Measurements from ENCODE around the genes TEX101, PHLDB3, ZNF428, ZNF404, ZNF222, ZNF234 and ZNF229.

DNA sequence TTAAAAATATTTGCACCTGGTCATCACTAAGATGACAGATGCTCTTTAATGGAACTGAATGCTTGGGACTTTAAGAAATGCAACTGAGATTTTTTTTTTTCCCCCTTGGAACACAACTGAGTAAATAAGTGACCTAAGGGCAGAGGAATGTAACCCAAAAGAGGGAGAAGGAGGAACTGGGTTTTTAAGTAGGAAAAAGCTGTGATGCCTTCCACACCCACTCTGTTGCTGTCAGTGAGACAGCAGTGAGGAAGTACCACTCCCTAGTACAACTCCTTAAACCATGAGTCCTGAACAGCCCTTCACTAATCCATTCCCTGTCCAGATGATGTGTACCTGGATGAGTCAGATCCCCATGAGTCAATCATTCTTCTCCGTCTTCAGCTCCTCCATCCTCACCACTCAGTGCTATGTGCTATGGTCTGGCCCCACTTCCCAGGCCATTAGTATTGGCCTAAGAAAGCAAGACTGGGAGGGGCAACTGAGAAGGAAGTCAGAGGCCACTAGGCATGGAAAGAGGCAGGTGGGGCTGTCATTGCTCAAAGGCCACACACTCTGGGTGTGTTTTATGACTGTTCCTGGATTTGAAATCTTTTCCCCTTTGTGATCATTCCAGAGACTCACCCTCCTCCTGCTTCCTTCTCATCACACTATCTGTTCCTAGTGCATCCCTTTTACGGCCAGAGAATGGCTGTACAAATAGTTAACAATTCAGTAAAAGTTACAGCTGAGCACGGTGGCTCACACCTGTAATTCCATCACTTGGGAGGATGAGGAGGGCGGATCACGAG, 13.0 kb upstream of the CXCL17 start:
- PRO-cap: no peak

- PRO-cap: unidirectional peak, minus-strand start at chr19:42462105
These were observed 18.9 kb upstream of the CXCL17 start for GRCh38 chr19:42461501-42462204.

GRCh38 chr19:42466225-42467588, 24.0 kb upstream of the CXCL17 start:
- PRO-cap: bidirectional peak, plus-strand start at chr19:42466769, minus-strand start at chr19:42466642

- PRO-cap: no peak
These were observed 30.3 kb upstream of the CEACAM1 start for GRCh38 chr19:42558691-42558940.

DNA sequence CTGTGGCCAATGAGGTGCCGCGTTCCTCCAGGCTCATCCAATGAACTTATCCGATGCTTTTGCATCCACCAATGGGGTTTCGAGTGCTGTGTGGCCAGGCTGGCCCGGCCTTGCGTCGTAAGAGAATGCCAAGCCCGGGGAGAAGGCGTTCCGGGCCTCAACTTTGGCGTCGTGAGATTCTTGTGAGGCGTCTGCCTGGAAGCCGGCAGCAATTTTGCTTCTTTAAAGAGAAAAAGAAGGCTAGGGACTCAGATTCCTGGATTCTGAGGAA, at the start of gene TEX101:
TEX101 (plus strand) TSS at position 120 of the 271 bp plus-strand sequence.
- PRO-cap: no peak

DNA sequence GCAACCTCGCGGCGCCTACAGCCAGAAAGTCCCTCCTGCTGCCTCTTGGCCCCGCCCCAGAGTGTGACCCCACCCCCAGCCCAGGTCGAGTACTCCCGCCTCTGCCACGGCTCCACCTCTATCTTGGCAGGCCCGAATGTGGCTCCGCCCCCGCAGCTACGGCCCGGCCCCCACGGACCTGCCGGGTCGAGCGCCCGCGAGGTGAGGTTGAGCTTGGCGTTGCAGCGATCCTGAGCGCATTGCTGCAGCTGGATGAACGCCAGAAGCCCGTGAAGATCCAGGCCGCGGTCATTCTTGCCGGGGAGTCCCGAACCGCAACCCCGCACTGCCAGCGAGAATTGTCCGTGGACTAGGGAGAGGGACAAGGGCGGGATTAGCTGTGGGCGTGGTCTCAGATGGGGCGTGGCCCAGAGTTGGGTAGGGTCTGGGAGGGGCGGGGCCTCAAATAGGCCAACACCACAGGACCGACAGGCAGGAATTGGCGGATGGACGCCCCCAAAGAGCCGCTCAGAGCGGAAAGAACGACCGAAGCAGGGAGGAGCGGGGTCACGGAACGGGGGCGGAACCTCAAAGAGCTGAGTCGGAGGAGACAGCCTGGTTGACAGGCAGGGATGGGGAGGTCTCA, 1.9 kb downstream of the LYPD3 start:
- PRO-cap: unidirectional peak, plus-strand start at position 237 of the sequence; bidirectional peak, plus-strand start at position 513 of the sequence, minus-strand start at position 340 of the sequence

DNA sequence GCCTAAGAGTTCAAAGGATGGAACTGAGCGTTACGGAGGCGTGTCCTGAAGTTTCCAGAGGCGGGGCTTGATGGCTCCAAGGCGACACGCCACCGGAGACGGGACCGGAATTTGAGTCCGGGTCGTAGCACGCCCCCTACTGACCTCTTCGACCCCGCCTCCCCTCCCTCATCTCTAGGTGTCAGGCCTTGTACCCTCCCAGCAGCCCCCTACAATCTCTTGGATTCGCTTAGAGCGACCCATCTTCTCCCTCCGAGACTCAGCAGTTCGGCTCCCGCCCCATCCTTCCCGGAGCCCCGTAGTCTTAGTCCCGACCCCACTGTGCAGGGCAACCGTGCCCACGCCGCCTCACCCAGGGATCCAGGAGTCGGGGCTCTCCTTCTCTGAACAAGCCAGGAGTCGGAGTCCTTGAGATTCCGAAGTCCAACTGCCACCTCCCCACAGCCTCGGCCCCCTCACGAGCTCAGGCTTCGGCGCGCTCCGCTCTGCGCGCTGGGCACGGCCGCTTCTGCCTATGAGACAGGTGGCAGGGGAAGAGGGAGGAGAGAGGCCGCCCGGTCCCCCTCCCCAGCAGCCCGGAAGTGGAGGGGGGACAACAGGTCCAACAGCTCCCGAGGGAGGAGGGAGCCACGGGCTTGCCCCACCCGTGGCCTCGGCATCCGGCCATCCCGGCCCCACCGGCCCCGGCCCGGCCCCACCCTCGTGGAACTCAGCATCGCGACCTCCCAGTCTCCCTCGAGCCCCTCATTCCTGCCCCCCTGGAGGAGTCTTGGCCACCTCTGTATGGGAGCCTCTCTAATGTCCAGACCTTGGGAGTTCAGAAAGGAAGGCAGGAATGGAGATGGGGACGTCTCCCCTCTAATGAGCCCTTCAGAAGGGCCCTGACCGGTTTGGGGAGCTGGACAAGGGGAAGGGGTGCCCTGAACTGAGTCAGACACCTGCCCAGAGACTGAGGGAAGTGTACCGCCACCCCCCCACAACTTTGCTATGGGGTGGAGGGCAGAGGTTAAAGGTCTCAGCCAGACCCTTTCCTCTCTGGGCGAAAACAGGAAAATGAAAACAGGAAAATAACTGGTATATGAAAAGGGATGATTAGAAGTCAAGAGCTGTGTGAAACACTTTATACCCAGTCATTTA, at the start of gene PHLDB3:
PHLDB3 (minus strand) TSS at position 510 of the 1,137 bp plus-strand sequence.
- PRO-cap: no peak

DNA sequence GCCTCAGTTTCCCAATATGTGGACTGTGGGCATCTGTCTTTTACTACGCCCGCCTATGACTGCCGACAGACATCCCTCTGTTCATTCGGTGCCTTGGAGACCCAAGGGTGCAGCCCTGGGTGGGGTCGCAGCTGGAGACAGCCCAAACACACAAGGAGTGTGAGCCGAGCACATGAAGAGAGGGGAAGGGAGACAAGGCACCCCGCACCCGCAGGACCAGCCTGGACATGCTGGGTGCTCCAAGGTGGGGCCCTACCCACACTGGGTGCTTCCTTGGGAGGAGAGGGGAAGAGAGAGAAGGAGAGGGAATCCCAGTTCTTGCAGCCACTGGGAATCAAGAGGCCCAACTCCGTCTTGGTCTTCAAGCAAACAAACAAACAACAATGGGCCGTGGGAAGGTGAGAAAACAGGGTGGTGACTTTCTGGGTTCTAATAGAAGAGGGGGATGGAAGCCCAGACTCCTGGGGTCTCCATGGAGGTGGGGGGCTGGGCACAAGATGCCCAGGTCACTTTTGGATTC, 981 bp downstream of the PINLYP start:
- PRO-cap: no peak

GRCh38 chr19:43579912-43580270, 4.3 kb downstream of the PINLYP start:
- PRO-cap: no peak

GRCh38 chr19:43618644-43619766, at the start of gene ZNF428:
ZNF428 (minus strand) TSS chr19:43619629.
- PRO-cap: bidirectional peak, plus-strand start at chr19:43619108, minus-strand start at chr19:43619000; bidirectional peak, plus-strand start at chr19:43619691, minus-strand start at chr19:43619585

DNA sequence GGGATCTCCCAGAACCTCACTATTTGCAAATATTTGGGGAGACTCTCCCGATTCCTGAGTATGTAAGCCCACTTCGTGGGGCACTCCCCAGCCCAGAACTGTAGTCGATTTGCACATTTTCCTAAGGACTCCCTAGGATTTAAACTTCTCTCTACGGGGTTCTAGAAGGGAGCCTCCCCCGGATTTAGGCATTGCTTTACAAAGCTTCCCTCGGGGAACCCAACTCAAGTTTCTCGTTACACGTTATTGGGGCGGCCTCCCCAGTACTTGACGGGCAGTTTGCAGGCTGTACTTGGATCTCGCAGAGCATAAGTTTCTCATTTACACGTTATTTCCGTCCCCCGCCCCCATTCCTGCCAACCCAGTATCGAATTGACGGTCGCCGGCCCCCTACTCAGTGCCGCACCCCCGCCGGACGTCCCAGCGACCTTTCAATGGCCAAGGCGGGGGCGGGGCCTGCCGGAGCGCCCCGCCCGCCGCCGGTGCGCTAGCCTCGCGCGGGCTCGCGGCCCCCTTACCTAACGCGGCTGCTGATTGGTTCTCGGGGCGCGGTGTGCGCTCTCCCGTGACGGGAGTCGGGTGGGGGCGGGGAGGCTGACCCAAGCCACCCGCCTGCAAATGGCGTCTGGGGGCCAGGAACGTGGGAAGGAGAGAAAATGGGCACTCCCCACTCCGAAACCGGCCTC, 483 bp downstream of the SMG9 start:
- PRO-cap: bidirectional peak, plus-strand start at position 617 of the sequence, minus-strand start at position 436 of the sequence

- PRO-cap: unidirectional peak, minus-strand start at chr19:43756856
These were observed 1.8 kb upstream of the SMG9 start for GRCh38 chr19:43756509-43757098.

- PRO-cap: no peak
These were observed 6.5 kb downstream of the KCNN4 start for GRCh38 chr19:43773964-43774953.

- PRO-cap: no peak
These were observed 1.6 kb downstream of the KCNN4 start for GRCh38 chr19:43779093-43779751.

DNA sequence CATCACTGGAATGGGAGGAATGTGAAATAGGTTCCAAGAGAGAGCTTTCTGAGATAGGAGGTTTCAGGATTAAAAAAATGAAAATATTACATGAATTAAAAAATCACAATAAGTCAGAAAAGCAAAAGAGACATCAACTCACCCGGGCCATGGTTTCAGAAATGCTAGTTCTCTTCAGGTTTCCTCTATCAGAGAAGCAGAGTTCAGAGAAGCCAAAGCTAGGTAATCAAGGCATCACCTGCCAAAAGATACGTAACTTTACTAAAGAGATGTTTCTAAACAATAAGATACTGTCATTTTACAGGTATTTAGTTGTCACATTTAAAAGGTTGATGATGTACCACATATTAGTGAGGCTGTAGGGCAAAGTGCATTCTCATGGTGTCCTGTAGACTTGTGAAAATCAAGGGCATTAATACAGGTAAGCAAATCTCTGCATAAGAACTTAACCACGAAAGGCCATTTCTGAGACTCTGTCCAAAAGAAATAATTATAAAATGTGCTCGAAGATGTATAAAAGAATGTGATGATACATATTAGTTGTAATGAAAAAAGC, at the start of gene ZNF404:
ZNF404 (minus strand) TSS at position 151 of the 556 bp plus-strand sequence.
- PRO-cap: no peak

- PRO-cap: no peak
These were observed 7.8 kb downstream of the ZNF230 start for GRCh38 chr19:44010254-44011218.

DNA sequence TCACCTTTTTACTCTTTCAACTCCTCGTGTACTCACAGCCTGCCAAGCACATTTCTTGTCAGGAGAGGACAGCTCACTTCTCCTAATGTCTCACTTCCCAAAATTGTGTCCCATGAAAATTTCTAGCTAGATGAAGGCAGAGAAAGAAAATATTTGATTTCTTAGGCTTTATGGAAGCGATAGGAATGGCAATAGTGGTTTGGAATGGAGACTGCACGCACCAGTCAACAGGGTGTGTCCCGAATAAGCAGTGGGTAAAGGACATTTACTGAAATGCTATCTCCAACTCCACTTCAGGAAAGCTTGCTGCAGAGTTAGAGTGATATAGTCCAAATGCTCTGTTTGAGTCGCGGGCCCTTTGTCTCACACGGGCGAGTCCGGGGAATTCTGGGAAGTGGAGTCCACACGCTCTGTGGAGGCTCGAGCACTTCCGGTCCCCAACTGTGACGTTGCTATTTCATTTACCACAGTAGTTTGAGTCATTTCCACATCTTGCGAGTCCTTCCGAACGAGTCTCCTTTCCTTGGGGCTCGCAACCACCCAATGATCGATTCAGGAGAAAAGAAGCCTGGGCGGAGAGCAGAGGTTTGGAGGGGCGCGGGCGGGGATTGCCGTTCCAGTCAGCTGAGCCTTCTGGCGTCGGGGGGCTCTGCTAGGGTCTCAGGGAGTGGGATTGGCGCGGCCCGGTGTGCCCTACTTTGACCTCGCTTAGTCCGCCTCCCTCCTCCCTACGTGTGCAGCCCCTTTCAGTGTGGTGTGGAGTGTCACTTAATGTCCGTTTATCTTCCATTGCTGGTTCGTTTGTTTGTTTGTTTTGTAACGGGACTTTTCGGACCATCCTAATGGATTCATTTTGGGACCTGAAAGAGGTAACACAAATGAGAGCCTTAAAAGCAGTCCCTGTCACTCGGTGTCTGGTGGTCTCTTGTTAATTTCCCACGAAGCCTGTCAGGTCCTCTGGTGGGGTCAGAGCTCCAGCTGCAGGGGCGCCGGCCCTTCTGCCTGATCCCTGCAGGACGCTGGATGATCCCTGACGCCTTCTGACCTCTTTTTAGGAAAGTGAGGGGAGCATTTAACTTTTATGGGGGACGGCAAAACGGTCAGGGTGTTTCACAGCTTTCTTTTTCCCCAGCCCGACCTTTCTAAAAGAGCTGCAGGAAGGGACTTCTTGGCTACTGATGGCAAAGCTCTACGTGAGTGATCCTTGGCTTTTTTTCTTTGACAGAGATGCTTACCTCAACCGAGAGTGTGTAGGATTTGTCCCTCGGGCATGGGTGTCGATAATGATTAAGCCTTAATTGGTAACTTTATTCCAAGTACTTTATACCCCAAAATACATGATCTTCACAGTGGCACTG, at the start of gene ZNF222:
ZNF222 (plus strand) TSS at position 486 of the 1,358 bp plus-strand sequence.
- PRO-cap: no peak

- PRO-cap: no peak
These were observed at the start of gene ZNF234 for GRCh38 chr19:44140741-44141988. ZNF234 (plus strand) TSS chr19:44141554.

DNA sequence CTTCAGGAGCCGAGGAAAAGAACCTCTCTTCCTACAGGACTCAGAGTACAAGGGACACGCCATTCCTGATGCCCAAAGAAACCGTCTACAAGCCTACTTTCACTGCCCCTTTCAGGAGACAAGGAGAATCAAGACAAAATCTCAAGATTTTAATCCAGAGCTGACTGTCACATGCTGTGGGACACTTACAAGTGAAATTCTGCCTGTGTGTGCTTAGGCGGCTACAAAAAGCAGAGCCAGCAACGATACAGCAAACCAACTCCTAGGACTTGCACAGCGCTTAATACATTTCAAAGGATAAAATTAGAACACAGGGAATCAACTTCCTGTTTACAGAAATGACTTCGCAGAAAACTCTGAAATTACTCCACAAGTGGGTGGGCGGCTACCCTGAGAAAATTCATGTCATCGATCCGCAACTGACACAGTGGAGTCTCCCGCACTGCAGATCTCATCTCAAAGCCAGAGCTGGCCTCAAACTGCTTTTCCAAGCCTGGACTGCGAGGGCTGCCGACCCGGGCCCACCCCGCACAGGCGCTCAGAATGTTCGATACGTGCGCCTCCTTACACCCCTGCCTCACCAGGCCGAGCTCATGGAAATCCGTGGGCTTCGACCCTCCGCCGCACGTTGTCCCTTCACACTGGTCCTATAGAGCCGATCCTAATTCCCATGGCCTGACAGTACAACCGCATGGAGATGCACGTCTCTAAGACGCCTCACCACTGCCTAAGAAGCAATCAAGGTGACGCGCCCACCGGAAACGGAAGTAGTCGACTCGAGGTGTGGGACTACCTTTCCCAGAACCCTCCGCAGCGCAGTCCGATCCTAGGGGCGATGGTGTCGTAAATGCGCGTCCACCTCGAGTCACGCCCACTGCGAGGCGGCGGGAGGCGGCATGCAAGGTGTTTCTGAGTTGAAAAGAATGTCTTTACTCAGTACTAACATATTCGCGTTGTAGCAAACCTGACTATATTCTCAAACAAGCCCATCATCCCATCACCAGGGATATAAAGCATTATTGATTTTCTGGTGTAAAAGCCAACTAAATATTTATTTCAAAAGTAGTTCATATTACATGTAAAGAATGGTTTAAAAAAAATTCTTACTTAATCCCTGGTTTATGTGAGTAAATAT, at the start of gene ZNF229:
ZNF229 (minus strand) TSS at position 745 of the 1,135 bp plus-strand sequence.
- PRO-cap: no peak

DNA sequence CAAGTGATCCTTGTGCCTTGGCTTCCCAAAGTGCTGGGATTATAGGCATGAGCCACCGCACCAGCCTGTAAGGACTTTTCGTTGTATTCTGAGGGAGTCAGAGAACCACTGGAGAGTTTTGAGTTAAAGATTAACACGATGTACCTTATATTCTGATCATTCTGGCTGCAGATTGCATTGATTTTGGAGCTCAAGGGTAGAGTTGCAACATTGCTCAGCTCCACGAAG, 41.8 kb upstream of the CEACAM20 start:
- PRO-cap: no peak

Measured in SUDHL5 (cell line).